Kidney (tissue), 2 donors: Measurements from ENCODE around the genes METTL18 and MYOCOS.

DNA sequence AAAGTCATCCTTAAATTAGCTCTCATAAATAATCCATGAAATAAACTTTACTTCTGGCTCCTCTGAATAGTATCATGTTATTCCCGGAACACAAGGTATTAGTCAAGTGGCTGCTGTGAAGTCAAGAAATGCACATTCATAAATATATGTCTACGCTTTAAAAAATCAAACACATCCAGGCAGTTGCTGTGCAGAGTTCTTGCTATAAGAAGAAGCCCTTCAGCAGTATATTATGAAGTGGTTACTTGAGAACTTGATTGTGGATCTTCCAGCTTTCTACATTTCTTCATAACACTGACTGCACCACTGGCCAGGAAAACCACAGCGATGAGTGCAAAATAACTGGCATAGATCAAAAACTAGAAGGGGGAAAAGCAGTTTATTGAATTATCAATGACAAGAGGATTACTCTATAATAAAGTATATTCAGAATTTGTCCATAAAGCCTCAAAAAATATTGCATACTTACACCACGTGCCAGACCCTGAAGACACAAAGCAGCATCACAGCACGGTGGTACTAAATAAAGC is 20.1 kb downstream of the SLC19A2 start:
- PRO-cap, result no peak
- RRBS, result no CpG with 5 or more reads among the region's 5 CpGs

DNA sequence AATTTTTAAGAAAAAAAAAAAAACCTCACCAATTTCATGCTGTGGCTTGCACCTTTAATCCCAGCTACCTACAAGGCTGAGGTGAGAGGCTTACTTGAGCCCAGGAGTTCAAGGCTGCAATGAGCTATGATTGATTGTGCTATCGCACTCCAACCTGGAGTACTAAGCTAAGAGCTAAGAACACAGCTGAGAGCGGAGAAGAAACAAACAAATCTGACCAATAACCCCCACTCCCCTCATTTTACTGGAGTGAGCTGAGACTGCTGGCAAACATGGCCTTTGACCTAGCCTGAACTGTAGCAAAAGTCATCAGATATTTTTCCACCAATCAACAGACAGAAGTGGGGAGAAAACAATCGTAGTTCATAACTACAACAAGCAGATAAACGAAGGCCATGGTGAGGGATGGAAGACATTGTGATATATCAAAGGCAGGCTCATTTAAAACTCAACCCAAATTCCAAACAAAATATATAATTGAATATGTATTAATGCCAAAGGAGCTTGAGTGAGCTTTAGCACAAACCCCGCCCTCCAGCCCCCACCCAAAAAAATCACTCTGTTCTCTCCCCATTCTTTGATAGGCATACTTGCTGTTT is 28.7 kb downstream of the METTL18 start:
- PRO-cap, result no peak
- RRBS, result no CpG with 5 or more reads among the region's 5 CpGs

DNA sequence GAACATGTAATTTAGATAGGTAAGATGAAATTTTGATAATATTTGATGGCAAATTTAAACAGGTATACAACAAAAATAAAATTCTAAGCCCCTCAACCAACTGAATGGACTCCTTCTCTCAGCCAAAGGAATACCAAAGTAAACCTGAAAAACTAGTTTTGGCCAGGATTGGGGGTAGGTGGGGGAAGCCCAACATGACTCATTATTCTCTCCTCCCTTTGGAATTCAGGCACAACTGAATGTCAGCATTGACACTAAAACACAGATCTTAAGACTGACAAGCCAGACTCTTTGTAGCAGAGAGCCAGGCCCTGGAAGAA is 13.4 kb downstream of the METTL18 start:
- PRO-cap, result no peak

DNA sequence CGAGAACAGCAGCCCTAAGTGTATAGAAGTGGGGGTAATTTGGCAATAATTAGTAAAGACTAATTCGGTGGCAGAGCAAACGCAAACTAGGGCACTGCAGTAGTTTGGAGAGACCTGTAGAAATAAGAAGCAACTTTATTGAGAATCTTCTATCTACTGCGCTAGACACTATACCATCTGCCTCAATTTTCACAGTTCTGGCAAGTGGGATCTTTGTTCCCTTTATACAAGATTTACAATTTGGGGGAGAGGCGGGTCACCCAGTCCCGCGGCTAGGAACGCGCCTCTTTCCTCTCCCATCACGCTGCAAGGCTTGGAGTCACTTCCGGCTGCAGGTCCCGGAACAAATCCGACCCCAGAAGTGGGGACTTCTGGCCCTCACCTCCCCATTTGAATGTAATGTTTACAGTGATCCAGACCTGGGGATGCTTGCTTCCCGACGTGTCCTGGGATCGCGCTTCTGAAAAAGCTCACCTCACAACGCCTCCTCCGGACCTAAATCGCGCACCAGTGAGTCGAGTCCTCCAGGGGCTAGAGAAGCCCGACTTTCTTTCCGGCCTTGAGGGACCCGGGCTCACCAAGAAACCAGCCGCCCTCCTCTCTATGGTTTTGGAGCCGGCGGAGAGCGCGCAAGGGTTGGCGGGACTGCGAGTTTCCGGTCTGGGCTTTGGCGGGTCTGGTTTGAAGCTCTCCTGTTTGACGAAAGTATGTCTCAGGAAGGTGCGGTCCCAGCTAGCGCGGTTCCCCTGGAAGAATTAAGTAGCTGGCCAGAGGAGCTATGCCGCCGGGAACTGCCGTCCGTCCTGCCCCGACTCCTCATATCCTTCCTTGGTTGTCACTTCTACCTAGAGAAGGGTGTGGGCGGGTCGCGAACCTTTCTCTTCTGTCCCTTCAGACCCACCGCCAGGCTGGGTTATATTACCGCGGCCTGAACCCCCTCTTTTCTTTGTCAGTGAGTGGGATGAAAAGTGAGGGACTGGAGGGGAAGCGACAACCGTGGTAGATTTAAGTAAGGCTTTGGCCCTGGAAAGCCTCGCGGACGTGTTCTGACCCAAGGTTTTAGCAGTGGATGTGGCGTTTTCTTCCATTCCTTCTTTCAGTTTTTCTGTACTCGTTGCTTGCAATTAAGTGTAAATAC is at the start of gene METTL18:
METTL18 (minus strand) TSS at position 512 of the 1,138 bp plus-strand sequence.
- PRO-cap, result bidirectional peak, plus-strand start at position 650 of the sequence, minus-strand start at position 497 of the sequence
- RRBS, result 3% methylated on average over 16 of the region's 56 CpGs

- PRO-cap, result no peak
- RRBS, result 52% methylated on average over 5 of the region's 16 CpGs
Measured at GRCh38 chr1:169915188-169915736, 21.6 kb upstream of the SCYL3 start.

DNA sequence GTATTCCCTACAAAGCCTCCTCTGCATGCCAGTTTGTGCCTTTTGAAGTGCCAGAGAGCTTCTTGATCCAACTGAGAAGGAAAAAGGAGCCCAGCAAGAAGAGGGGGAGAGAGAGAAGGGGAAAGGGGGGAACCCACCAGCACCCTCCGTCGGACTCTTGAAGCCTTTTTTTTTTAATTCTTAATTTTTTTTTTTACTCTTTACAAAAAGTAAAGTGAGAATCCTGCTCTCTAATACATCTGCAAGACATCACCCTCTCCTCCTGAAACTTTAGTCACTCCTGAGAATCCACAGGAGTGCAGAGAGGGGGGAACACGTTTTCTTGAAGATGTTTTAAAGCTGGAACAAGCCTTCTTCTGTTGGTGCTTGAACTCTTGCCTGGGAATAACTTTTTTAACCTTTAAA is 612 bp upstream of the PRRX1 start:
- PRO-cap, result no peak
- RRBS, result no CpG with 5 or more reads among the region's 3 CpGs

DNA sequence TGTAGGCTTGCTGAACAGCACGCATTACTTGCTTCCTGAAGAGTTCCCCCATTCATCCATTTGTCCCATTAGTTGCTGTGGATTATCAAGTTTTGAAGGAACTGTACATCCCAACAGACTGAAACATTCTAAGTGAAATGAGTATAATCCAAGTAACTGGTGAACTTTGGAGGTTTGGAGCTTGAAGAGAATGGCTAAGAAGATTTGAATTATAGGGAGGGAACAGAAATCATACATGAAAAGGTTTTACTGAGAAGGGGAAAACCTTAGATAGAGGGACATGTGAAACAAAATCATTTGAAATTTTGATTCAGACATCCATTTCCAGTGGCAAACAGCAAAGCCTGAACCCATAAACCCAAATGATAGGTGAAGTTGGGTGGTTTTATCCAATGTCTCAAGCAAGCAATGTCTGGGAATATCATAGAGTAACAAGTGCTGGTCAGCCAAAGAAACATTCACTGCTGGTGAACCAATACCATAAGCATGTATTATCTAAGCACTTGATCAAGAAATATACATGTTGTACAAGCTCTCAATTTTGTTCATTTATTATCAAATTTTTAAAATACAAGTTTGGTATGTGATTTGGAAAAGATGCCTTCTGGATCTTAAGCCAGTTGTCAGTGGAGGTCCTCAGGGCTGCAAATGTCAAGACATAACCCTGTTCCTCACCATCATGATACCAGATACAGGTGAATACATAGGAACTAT is 74.7 kb downstream of the PRRX1 start:
- PRO-cap, result no peak
- RRBS, result no CpG with 5 or more reads among the region's 1 CpG

- PRO-cap, result unidirectional peak, plus-strand start at chr1:171142512; bidirectional peak, plus-strand start at chr1:171142878, minus-strand start at chr1:171142667
- RRBS, result no CpG with 5 or more reads among the region's 12 CpGs
Measured at GRCh38 chr1:171142063-171143279, 42.6 kb upstream of the FMO2 start.

GRCh38 chr1:171487887-171488322 is 2.6 kb downstream of the PRRC2C start:
- PRO-cap, result no peak
- RRBS, result no CpG with 5 or more reads among the region's 3 CpGs

- PRO-cap, result no peak
- RRBS, result no CpG with 5 or more reads among the region's 11 CpGs
Measured at GRCh38 chr1:171540067-171540923, 55.0 kb downstream of the PRRC2C start.

- PRO-cap, result no peak
- RRBS, result no CpG with 5 or more reads among the region's 1 CpG
Measured at GRCh38 chr1:171595476-171595927, 26.5 kb upstream of the MYOCOS start.

DNA sequence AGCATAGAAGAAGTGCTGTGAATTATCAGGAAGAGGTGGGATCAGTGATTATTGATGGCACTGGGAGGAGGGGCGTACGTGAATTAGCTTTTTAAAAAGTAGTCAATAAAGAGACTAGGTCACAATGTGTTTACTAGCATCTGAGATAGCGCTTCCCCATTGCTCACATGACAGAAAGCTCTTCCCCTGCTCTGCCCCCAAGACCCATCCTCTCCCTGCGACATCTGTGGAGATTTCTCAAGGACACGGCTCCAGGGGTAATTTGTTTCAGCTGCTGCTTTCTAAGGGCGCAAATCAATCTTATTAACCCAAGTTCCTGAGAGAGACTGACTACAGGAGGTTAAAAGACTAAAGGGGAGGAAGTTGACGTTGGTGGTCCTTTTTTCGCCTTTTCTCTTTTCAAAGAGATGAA is at the start of gene MYOCOS:
MYOCOS (plus strand) TSS at position 168 of the 412 bp plus-strand sequence.
- PRO-cap, result no peak
- RRBS, result no CpG with 5 or more reads among the region's 8 CpGs

DNA sequence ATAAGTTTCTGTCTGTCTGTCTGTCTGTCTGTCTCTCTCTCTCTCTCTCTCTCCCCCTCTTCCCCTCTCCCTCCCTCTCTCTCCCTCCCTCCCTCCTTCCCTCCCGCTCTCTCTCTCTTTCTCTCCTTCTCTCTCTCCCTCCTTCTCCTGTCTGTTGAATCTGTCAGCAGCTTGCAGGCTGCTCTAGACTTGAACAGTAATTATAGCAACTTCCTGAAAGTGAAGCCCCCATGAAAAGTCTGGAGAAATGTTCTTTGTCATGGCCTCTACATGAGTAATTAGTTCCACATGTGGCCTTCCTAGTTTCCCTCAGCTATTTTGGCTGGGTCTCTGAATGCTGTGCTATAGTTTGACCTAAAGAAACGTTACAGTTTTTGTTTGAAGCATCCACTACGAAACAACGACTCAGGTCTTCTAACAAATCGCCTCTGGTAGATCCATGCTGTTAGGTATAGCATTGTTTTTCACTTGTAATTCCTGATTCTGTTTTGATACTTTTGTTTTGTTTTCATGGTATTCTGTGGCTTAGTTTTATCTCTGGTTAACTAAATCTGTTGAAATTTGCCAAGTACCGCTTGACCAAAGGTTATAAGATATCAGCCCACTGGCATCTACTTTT is 275.1 kb upstream of the C1orf105 start:
- PRO-cap, result bidirectional peak, plus-strand start at position 139 of the sequence, minus-strand start at position 68 of the sequence
- RRBS, result no CpG with 5 or more reads among the region's 6 CpGs

- PRO-cap, result no peak
- RRBS, result no CpG with 5 or more reads among the region's 2 CpGs
Measured at GRCh38 chr1:172188338-172188746, 232.1 kb upstream of the C1orf105 start.

DNA sequence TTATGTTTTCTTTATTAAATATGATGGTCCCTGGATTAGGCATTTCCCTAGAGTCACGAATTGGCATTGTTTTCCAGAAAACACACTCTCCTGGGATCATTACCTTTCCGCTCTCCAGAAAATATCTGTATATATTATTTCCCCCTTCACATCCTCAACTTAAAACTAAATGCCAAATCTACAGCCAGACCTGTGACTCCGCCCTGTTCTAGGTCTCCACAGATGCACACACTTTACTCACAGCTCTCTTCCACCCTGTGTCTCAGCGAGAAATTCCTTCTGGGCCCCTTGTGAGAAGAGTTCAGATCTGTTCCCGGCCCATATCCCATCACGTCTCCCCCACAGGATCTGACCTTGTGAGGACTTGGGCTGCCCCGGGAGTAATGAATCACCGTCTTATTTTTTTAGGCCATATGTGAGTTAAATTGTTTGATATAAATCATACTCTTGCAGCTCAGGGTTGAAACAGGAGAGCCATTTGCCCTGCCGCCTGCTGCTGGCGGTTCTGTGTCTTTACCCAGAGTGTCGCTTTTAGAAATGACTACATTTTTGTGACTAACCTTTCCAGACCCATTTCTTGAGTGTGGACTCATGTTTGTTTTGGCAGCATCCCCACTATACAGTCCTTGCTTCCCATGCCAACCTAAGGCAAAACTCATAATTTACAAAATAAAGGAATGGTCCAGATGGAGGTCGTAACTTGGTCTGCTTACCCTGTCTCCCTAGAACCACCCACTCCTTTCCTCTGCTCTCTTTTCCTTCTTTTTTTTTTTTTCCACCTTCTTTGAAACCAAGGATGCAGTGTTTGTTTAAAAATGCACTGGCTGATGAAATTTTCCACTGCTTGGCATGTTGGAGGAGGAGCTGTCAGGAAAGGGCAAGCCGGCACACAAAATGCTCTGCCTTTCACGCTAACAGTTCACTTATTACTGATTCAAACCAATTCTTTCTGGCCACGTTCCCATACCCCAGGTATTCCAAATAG is 98.1 kb upstream of the C1orf105 start:
- PRO-cap, result unidirectional peak, minus-strand start at position 264 of the sequence
- RRBS, result 10% methylated on average over 3 of the region's 15 CpGs

DNA sequence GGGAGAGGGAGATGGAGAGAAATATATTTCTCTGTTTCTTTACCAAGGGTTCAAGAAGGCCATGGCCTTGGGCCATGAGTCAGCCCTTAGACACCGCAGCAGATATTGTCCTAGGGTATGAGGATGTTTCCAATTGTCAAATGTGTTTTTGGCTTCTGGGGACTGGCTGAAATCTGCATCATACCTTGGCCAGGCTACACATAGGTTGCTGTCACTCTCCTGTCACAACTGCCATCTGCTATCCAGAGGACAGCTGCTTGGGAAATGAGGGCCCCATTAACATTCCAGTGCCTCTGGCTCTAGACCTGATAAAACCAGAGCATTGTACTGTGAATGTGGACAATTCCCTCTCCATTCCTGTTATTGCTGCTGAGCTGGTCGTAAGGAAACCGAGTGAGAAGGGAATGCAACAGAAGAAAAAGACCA is 8.7 kb upstream of the PIGC start:
- PRO-cap, result no peak
- RRBS, result no CpG with 5 or more reads among the region's 3 CpGs

- PRO-cap, result no peak
- RRBS, result no CpG with 5 or more reads among the region's 1 CpG
Measured at GRCh38 chr1:172704070-172704386, 45.1 kb downstream of the FASLG start.

GRCh38 chr1:172818863-172819086 is 159.9 kb downstream of the FASLG start:
- PRO-cap, result no peak
- RRBS, result no CpG with 5 or more reads among the region's 2 CpGs

- PRO-cap, result no peak
- RRBS, result no CpG with 5 or more reads among the region's 5 CpGs
Measured at GRCh38 chr1:173443645-173444440, 33.3 kb upstream of the PRDX6 start.

DNA sequence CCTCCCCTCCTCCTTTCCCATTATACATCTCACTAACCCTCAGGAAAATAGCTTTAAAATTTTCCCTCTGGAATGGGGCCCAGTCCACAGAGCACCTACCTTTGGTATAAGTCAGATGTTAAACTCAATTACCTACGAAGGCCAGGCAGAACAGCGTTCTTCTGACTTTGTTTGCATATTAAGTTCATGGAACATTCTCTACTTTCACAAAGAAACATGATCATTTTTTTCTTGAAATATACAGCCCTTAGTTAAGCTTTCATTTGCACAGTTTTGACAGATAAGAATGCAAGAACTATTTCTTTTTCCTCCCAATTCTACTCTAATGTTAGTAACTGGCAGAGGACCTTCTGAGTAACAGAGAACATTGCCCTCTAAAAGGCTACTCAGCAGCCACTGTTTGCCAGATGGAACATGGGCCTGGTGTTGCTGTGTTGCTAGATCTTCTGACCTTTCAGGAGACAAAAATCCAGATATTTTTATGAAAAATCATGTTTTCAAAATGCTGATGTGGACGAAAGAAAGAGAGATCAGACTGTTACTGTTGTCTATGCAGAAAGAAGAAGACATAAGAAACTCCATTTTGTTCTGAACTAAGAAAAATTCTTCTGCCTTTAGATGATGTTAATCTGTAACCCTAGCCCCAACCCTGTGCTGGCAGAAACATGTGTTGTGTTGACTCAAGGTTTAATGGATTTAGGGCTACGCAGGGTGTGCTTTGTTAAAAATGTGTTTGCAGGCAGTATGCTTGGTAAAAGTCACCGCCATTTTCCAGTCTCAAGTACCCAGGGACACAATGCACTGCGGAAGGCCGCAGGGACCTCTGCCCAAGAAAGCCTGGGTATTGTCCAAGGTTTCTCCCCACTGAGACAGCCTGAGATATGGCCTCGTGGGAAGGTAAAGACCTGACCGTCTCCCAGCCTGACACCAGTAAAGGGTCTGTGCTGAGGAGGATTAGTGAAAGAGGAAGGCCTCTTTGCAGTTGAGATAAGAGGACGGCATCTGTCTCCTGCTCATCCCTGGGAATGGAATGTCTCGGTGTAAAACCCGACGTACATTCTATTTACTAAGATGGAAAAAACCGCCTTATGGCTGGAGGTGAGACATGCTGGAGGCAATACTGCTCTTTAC is 2.9 kb upstream of the PRDX6 start:
- PRO-cap, result no peak
- RRBS, result no CpG with 5 or more reads among the region's 14 CpGs